Left lobe of liver (tissue), 1 donor: ENCODE results near the gene C1orf21.

- PRO-cap = no peak
These were observed 51.3 kb upstream of the LAMC2 start for GRCh38 chr1:183134534-183135457.

DNA sequence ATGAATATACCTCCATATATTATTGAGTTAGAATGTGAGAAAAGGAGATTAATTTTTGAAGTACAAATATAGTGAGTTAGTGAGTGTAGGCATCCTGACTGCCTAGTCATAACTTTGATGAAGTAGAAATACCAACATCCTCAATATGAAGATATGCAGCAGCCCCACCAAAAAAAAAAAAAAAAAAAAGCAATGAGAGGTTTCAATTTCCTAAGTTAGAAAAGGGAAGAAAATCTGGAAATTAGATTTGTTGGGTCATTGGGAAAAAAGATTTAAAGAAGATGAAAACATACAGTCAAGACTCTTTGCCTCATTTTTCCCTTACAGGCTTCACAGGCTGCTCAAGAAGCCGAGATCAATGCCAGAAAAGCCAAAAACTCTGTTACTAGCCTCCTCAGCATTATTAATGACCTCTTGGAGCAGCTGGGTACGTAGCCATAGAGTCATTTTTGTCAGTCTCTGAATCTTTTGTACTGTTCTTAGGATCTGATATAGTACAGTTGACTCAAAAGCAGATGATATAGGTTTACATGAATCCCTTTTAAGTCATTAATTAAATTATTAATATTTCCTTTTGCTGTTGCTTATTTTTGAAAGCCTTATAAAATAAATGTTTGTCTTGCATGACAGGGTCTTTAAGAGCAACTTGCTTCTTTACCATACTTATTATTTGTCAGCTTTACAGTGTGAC, 45.8 kb upstream of the LAMC2 start:
- PRO-cap = no peak

DNA sequence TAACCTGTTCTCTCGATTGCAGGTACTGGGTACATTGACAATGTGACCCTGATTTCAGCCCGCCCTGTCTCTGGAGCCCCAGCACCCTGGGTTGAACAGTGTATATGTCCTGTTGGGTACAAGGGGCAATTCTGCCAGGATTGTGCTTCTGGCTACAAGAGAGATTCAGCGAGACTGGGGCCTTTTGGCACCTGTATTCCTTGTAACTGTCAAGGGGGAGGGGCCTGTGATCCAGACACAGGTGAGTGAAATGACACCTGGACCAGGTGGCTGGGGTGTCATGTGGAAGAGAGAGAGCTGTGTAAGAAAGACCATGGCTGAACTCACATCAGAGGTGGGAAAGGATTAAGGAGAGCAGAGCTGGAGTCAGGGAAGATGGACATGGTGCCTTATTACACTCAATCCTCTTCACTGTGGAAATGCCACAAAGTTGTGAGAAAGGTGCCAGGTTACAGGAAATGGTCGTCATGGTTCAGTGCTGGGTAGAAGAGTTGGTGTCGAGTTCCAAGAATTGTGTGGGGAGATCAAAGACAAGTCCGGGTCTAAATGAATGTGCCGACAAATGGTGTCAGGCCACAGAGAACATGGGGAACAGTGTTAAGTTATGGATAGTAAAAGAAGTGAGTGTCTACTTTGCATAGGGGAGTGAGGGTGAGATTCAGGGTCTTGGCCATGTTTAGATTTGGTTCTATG, 40.8 kb downstream of the LAMC2 start:
- PRO-cap = no peak

GRCh38 chr1:183331067-183331738, 87.0 kb downstream of the NMNAT2 start:
- PRO-cap = no peak

DNA sequence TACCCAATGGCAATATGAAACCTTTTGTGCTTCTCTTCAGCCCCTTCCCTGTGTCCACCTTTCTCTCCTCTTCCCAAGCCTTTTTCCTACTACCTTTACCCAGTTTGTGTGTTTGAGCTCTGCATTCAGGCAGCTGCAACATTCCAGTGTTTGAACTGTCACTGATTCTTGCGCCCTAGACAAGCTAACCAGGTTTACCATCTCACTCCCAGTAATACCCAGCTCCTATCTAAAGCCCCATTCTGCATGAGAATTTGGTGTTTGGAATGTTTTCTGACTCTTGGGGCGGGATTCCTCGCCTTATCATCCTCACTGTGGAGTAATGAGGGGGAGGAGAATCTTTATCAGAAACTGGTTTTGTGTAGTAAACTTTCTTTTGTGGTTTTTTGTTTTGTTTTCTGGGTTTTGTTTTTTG, 36.5 kb downstream of the NCF2 start:
- PRO-cap = no peak

GRCh38 chr1:183600493-183601118, 10.3 kb upstream of the NCF2 start:
- PRO-cap = no peak

GRCh38 chr1:183634872-183635371, 661 bp downstream of the ARPC5 start:
- PRO-cap = bidirectional peak, plus-strand start at chr1:183635221, minus-strand start at chr1:183635197

DNA sequence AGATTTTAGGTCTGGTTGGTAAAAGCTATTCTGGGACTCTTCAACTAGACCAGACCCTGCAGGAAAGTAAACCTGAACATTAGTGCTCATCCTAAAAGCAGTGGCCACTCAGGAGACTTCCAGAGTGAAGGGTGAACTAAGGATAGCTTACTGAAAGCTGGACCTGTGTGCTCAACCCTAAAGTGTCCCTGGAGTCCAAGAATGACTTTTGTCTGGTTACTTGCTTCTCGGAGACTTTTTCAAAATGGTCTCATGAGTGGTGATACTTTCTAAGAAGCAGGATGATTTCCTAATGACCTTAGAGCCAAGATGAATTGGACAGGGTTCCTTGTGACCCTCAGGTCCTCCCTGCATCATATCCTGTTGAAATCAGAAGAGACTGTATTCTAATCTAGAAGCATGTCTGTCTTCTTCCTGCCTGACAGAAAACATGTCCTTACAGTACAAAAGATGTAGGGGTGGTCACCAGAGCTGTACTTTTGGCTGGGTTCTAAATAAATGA, 16.7 kb downstream of the RGL1 start:
- PRO-cap = no peak

GRCh38 chr1:183871602-183871984, 66.7 kb downstream of the RGL1 start:
- PRO-cap = no peak

GRCh38 chr1:183888417-183888787, 83.5 kb downstream of the RGL1 start:
- PRO-cap = no peak

DNA sequence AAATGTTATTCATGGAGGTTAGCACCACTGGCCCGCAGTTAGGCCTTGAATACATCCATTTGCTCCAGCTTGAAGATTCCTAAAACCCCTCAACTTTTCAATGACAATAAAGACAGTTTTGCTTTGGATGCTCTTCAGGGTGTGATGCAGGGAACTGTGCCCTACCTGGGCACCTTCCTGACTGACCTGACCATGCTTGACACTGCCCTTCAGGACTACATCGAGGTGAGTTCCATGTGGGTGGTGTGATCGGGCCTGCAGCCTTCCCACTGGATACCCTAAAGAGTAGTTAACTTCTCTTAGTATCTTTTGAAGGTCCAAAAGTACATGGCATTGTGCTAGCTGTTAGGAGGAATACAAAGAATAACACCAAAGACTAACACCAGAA, 95.1 kb downstream of the RGL1 start:
- PRO-cap = no peak

- PRO-cap = no peak
These were observed 90.4 kb upstream of the C1orf21 start for GRCh38 chr1:184296175-184297010.

GRCh38 chr1:184364194-184364664, 22.6 kb upstream of the C1orf21 start:
- PRO-cap = no peak

DNA sequence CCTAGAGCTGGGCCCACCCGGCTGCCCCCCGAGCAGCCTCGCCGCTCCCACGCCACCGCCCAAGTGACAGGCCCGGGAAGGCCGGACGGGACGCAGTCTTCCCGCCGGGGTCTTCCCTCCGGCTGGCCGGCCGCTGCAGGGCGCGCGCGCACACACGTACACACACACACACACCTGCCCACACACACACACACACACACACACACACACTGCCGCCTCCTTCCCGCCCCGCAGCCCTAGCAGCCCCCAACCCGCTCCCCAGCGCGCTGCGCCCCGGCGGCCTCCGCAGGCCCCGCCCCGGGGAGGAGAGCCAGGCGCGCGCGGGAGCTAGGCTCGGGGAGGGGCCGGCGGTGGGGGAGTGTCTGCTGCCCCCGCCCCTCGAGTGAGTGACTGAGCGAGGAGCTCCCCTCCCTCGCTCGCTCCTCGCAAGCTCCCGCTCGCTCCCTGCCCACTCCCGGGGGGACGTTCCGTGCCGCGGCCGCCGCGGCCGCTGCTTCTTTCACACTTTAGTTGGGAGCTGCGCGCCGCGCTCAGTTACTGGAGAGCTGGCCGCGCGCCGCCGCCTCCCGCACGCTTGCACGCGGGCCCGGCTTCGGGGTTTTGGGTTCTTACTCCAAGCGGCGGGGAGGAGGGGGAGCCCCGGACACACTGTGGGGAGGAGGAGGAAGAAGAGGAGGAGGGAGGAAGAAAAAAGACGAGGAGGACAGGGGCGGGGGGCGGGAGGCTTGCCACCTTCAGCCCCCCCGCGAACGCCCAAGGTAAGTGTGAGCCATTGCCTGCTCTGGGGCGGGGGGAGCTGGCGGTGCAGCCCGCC, at the start of gene C1orf21:
C1orf21 (plus strand) TSS at position 419 of the 814 bp plus-strand sequence.
- PRO-cap = bidirectional peak, plus-strand start at position 451 of the sequence, minus-strand start at position 299 of the sequence

DNA sequence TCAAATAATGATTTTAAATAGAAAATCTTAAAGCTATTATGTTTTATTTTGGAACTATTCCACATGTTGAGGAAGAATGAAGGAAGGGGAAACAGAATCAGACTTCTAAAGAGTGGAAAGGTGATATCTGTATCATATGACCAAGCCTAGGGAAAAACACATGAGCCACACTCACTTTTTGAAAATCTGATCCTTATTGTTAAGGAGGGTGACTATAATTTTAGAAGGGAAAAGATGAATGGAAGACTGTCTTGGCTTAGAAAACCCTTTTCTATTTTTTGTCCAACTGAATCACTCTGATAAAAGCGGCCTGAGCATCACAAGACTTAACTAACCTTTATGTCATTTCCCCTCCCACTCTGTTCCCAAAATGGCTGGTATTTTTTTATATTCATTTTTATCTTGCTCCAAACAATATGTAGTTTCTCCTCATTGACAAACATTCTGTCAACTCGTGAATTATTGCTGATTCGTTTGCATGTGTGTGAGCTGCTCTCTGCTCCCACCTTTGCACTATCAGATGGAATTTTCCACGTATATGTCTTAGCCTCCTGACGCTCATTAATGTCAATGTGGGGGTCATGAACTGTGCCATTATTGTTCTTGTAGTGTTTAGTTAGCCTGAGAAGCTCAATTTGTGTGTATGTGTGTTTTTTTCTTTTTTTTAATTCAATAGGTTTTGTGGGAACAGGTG, 169.9 kb downstream of the C1orf21 start:
- PRO-cap = no peak

- PRO-cap = bidirectional peak, plus-strand start at chr1:184626942, minus-strand start at chr1:184626694
These were observed 127.9 kb downstream of the EDEM3 start for GRCh38 chr1:184626503-184627394.

DNA sequence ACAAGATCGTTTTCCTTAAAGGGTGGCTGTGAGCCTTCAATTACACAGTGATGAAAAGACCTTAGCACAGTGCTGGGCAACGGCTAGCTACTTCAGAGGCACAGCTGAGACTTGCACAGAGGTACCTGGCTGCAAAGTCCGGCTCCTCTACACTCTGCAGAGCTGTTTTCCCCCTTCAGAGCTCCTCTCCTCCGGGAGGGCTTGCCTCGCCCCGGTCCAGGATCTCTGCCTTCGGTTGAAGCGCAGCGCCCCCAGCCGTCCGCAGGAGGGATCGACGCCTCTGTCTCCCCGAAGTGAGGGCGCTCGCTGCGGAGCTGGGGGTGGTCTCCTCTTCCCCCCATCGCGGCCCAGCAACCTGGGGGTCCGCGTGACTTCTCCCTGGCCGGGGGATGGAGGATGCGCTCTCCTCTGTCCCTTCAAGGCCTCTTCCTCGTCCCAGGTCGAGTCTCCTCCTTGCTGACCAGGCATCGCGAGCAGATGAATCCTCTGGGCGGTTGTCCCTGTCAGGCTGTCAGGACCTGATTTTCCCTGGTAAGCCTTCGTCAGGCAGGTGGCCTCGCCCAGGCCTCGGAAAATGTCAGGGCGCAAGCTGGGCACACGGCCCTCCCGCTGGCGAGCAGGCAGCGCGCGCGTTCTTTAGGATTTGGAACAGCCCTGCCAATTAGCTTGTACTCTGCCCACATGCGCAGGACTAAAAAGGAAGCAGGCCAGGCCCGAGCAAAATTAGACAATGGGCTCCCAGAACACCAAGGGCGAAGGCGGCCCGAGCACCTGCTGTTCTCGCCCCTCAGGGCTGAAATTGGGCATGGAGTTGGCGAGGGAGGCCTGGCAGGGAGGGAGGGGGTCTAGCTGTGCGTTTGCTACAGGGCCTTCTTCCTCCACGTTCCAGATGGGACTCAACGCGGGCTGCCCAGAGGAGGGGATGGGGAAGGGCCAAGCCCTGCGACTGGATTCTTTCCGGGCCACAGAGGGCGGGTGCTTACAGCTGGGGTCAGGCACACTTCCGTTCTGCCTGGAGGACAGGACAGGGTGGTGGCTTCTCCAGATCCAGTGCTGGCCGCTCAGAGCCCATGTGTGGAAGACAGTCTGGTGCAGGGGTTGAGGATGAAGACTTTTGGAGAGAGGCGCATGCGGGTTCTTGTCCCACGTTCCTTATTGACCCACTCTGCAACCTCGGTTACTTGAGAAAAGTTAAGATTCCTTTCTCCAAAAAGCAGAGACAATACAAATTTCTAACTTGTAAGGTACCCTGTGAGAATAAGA, 90.3 kb downstream of the EDEM3 start:
- PRO-cap = no peak

DNA sequence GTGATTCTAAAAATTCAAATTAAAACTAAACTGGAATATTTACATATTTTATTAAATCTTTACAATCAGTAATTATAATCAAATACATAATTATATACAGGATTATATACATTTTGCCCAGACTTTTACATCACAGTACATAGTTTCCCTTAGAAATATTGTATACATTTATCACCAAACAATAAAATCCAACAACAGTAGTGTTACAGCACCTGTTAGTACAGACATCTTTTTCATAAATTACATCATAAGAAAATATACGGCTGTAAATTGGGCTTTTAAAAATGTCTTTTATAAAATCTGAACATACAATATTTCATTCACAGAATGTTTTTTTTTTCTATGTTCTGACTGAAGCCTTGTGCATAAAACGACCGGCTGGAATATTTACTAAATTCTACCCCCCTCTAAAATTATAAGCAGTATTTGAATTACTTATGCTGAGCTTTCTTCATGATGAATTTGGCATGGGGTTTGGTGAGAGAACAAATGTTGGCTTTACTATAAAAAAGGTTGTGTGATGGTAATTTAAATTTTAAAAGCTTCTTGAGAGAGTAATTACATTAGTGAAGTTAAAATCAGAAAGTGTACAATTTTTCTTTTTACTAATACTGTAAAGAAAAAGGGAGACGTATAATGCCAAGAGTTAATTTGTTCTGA, 64.1 kb downstream of the EDEM3 start:
- PRO-cap = no peak

GRCh38 chr1:184870366-184870920, 103.9 kb downstream of the NIBAN1 start:
- PRO-cap = no peak

DNA sequence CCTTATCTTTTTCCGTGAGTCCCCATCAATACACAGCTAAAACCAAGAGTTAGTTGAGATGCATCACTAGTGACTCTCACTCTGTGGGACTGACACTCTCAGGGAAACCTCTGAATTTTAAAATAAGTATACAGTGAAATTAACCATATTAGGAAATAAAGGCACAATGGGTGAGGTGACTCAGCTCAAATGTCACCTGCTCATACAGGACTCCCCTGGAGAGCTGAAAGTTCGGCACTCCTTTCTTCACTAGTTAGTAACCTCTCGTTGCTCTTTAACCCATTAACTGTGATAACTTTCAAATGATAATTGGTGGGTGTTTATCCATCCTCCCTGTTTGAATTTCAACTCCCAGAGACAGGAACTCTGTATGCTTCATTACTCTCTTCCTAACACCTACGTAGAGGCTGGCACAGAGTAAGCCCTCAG, 91.3 kb downstream of the NIBAN1 start:
- PRO-cap = no peak